A172 (cell line): ENCODE data around the genes C4orf36 and AFF1.

DNA sequence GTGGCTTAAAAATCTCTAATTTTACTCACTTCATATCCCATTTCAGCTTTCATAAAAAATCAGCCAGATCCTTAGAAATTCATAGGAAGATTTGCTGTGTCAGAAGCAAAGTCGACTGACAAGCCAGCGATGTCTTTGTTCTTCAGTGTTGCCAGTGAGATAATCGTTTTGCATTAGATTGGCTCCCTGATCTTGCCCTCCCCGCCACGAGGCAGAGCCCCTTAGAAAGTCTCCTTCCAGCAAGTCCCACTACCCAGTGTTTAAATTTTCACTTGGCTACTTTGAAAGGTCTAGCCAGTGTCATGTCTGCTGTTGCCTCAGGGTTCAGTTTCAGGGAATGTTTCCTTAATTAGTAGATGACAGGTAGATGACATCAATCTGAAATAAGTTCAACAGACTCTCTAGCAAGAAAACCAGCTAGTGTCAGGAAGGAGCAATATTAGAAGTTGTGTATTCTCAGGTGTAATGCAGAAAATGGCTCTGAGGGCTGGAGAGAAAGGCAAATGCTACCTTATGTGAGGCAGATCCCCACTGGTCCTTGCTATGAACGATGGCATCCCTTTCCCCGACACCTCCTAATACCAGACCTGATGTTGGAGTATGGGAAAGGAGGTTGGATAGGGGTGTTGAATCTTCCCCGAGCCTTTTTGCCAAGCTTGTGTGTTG, 411.4 kb downstream of the NKX6-1 start:
- RAMPAGE, long total RNA: no peak

DNA sequence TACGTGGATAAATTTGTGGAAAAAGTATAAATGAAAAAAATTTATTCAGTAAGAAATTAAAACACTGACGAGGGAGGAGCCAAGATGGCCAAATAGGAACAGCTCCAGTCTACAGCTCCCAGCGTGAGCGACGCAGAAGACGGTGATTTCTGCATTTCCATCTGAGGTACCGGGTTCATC, 372.5 kb downstream of the NKX6-1 start:
- RAMPAGE, long total RNA: no peak

DNA sequence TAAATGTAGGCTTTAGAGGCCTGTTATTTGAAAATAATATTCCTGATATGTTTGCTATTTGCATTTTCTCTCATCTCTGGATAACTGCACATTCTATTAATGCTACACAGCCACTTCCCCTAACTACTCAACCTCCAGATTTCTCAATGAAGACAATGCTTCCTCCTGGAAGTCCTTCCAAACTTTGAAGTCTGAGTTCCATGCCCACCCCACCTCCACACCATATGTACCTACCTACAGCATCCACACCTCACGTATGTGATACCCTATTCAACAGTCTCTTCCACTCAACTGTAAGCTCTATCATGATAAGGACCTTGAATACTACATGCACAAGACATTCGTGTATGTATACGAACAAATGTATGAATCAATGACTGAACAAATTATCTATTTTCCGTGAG, 6.4 kb downstream of the WDFY3 start:
- RAMPAGE, long total RNA: no peak

DNA sequence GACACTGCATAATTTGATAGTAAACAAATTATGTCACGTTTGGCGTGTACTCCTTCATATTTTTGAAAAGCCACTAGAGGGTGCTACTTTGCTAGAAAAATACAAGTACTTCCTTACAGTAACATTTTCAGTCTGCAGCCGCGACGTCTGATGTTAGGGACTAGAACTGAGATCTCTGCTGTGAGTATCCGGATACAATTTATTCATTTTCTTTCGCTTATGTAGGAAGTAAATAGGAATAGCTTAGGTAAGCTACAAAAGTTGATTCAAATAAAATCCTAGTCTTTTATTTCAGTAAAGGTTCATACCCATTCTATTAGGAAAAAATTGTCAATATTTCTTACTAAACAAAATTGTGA, 181.1 kb upstream of the WDFY3 start:
- RAMPAGE, long total RNA: no peak

DNA sequence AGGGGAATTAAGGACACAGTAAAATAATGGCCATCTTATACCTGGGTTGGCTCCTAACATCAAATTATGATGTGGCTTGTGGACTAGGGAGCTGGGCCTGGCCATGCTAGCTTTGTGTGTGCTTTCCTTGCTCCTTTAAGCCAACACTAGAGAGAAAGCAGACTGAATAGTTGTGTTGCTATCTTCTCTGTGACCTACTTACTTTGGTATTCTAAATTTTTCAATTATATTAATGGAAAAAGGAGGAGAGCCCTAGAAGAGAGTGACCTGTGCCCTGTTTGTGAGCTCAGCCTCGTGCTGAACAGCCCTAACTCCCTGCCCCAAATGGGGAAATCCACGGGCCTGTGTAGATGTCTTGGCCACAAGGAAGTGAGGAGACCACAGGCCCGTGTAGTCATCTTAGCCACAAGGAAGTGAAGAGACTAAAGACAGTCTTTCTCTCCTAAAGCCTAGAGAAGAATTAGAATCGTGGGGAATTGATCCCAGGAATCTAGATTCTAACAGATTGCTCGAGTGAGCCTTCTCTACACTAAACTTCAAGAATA, 23.3 kb downstream of the ARHGAP24 start:
- RAMPAGE, long total RNA: no peak

- RAMPAGE, long total RNA: no peak
Observed at GRCh38 chr4:85702913-85703553, 228.1 kb downstream of the ARHGAP24 start.

GRCh38 chr4:85825828-85826558, 351.0 kb downstream of the ARHGAP24 start:
- RAMPAGE, long total RNA: no peak

- RAMPAGE, long total RNA: no peak
Observed at GRCh38 chr4:86075694-86076380, 284.0 kb downstream of the MAPK10 start.

DNA sequence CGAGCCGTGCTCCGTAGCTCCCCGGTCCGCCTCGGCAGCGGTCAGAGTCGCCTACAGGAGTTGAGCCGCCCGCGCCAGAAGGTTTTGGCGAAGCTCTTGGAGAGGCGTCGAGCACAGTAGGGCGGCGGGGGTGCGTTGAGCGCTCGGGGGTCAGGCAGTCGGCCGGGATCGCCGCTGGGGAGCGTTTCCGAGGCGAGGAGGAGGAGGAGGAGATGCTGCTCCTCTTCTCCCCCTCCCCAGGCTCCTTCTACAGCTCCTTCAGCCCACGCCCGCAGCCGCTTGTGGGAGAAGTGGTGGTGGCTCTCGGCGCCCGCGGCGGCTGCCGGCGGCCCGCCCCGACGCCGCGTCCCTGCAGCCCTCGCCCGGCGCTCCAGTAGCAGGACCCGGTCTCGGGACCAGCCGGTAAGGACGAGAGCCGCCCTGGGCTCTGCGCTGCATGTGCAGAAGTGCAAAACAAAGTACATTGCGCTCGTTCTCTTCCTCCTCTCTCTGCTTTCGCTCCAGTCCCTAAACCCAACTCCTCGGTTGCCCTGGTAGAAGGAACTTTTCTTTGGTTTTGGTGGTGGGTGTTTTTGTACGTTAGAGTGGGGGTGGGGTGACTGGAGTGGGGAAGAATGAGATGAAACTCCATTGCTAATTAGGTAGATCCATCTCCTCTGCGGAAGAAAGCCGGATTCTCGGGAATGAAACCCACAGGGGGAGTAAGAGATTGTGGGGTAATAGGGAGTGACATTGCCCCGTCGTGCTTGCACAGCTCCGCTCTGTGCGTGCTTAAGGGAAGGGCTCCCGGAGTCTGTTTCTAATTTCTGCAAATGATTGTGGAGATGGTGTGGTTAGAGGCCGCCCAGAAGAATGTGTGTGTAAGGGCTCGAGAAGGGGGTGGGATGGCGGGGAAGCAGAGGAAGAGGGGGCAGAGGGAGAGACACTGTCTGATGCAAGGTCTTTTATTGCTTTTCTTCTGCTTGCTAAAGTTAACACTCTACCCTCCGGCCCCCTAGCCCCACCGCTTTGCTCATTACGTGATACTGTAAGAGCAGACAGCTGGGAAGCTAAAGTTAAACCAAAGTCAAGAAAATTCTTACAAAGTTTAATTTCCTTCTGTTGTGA, 626 bp downstream of the PTPN13 start:
- RAMPAGE, long total RNA: no peak

GRCh38 chr4:86595495-86595908, 1.4 kb downstream of the PTPN13 start:
- RAMPAGE, long total RNA: no peak

DNA sequence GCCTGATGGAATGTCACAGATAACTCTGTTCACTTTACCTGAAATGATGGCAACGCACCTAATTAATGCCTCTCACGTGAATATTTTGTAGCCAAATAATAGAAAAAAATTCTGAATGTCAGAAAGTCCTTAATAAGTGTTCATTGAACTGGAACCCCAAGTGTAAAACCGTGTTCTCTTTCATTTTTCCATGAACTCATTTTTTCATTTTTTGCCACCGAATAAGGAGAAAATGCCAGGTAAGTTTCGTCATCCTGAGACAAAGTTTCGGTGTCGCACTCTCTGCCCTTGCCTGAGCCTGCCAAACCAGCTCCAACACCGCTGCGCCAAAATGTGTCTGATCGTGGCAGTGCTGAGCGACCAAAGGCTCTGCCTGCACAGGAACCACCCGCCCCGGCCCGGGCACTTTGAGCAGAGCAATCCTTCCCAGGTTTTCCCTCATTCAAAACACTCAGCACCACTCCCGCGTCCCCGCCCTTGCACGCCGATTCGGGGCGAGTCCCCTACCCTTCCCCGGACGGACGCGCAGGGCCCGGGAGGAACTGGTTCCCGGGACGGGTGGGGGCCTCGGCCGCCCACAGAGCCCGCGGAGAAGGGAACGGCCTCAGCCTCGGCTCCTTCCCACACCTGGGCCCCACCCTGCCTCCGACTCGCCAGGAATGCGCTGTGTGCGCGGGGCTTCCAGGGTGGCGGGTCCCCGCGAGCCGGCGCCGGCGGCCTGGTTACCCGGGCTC, 499 bp downstream of the C4orf36 start:
- RAMPAGE, long total RNA: no peak

DNA sequence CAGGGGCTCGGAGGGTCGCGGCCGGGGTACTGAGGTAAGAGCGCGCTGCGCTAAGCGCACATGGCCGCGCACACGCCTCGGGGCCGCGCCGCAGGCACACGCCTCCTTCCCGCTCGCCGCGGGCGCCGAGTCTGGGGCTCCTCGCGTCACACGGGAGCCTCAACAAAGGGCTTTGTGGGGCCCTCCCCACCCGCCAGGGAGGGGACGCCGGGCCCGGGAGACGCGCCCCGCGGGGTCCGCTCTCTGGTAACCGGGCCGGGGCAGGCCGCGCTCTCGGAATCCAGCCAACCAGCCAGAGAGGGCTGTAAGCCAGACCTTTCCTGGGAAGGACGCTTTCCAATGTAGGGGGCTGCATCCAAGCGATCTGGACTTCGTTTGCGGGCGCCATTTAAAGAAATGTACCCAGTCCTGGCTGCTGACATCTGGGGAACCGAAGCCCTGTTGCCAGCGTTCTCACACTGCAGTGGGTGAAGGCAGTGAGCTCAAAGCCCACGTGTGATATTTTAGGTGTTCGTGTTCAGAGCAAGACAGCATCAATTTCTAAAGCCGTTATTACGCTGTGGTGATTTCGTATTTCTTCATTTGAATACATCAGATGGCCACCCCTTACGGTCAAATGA, at the start of gene C4orf36:
Gene C4orf36, minus strand, starts transcription at position 133 of the 620 bp plus-strand sequence.
- RAMPAGE, long total RNA: no peak

DNA sequence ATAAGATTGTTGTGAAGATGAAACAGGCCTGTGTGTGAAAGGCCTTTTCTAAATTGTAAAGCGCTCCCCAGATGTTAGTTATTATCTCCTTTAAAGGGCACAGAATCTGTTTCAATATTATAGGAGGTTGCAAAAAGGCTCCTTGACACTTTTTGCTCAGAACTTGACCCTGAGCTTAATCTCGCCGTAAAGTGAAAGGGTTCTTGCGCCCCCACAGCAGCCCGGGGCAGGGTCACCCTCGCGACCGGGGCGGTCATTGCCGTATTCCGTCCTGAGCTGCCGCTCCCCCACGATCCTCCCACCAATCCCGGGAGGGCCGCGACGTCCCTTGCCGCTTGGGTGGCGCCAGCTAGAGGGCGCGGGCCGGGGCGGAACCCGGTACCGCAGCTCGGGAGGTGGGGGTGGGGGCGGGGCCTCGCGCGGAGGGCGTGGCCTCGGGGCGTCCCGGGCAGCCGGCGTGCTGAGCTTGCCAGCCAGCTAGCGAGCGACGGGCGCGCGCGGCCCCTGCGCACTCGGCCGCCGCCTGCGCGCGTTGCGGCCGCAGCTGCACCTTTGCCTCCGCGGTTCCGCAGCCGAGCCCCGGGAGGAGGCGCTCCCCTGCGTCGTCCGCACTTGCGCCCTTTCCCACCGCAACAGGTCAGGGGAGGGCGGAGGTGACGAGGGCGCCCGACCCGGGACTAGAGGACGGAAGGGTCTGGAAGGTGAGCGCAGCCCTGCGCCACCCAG, at the start of gene AFF1:
Gene AFF1, plus strand, starts transcription at position 472 of the 726 bp plus-strand sequence.
- RAMPAGE, long total RNA: no peak

DNA sequence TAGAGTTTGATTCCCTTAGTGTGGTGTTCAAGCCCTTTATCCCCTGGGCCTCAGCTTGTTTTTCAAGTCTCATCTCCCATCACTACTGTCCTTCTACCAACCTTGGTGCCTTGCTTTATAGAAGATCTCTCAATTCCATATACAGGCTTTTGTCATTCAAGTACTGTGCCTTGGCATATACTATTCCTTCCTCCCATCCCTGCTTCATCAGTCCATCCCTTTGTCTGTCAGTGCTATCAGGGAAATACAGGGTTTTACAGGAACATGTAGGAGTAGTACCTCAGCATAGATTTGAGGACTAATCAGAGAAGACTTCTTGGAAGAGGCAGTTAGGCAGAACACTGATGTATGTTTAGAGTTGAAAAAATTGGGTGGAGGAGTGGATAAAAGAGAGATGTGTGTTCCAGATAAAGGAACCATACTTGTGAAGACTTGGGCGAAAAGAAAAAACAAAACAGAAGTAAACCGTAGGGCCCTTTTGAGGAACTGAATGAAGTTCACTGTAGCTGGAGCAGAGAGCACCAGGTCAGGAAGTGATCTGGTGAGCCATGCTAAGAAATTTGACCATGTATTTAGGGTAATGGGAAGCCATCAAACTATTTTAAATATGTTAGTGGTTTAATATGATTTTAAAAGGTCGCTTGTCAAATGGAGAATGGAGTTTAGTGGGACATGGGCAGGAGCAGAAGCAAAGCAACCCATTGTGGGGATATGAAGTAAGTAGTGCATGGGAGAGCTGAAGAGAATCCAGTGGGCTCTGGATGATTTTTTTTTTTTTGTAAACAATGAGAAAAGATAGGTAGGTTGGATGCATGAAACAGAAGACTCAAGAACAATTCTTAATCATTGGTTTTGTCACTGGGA, 32.3 kb downstream of the AFF1 start:
- RAMPAGE, long total RNA: no peak

DNA sequence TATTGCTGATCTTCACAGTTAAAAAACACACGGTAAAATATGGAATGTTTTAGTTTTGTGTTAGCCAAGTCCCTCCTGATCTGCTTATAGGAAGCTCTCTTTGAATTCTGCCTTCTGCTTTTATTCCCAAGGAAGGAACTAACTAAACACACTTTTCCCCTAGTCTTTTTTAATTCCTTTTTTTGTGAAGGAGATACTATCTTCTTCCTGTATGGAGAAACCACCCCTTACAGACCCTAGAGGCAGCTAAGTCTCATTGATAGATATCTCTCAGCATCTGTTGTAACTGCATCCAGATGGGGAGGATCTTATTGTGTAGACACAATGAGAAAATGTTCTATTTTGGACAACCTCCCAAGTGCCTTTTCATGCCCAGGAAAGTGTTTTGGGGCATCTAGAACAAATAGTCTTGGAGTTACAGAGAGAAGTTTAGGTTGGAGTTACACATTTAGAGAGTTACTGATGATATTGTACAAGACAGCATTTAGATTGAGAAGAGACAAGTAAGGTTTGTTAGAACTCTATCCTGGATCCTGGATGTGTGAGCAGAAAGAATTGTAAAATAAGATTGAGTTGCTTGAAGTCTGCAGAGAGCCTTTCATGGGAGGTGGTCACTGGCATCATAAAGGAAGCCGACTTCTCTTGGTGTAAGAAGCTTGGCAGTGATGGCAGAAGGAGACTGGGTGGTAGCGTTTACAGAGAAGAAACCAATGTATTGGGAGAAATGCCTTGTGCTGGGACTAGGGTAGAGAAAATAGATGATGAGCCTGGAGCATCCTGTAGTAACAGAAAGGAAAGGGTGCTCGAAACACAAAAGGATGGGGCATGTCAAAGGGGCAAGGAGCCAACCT, 64.6 kb downstream of the AFF1 start:
- RAMPAGE, long total RNA: no peak

DNA sequence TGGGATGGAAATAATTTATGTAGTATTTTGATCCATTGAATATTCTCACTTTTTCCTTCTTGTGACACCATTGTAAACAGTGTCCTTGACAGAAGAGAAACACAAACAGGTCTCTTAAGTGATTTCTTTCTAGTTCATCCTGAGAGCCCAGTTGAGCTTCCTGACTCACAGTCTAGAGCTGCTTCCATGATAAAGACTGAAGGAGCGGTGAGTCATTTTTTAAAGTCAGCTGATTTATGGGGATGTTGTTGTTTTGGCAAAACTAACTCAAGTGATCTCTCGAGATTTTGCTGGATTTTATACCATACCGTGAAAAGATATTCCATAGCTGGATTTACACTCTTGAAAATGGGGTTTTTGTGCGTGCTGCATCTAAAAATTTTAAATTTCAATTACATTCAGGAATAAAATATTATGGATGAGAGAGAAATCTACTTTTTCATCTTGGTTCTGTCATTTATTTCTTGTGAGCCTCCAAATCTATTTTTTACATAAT, 76.9 kb downstream of the AFF1 start:
- RAMPAGE, long total RNA: no peak

DNA sequence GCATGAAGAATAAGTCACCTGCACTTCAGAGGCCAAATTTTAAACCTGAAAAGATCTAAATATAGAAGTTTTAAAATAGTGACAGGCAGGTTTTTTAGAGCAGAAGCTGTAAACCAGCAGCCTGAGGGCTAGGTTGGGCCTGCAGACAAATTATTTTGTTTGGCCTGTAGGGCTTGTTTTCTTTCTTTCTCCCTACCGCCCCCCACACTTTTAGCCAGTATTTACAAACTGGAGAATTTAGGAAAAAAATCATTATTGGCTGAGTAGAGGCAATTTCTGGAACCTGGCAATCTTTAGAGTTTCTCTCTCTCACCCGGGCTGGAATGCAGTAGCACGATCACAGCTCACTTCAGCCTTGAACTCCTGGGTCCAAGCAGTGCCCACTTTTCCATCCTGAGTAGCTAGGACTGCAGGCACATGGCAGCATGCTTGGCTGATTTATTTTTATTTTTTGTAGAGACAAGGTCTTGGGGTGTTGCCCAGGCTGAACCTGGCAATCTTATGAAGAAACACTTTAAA, 120.0 kb downstream of the AFF1 start:
- RAMPAGE, long total RNA: no peak

DNA sequence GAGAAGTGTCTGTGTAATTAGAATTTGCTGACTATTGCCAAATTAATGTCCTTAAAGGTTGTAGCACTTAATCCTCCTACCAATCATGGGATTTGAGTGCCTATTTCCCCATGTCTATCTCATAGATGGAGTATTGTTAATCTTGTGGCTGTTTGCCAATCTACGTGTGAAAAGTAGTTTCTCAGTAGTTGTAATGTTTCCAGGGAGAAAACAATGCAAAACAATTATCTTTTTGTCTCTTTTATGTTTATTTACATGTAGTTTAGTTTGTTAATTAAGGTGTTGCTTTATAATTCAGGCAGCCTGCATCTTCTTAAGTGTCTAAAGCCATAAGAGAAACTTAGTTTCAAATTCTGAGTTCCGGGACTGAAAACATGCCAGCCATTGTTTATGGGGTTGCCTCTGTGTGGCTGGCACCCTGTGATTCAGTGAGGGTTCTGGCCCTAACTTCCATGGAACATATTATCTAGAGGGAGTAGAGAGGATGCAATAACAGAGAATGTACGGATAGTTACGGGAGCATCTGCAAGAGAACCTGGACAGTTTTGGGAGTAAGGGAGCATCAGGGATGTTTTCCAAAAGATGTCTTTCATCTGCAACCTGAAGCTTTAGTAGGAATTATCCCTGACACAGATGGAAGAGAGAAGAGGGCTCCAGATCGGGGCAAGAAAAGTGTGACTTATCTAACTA, 142.3 kb downstream of the KLHL8 start:
- RAMPAGE, long total RNA: no peak

GRCh38 chr4:87121664-87122151, 98.7 kb downstream of the KLHL8 start:
- RAMPAGE, long total RNA: no peak

- RAMPAGE, long total RNA: no peak
Observed at GRCh38 chr4:87321765-87322471, 764 bp downstream of the HSD17B13 start.